Measurements from ENCODE around the gene DMRT1.

GRCh38 chr9:209233-209891 is 5.3 kb upstream of the DOCK8 start:
- PRO-cap, result no peak
- RAMPAGE, long total RNA, 4 experiments, result no peak in any of the 4 experiments

DNA sequence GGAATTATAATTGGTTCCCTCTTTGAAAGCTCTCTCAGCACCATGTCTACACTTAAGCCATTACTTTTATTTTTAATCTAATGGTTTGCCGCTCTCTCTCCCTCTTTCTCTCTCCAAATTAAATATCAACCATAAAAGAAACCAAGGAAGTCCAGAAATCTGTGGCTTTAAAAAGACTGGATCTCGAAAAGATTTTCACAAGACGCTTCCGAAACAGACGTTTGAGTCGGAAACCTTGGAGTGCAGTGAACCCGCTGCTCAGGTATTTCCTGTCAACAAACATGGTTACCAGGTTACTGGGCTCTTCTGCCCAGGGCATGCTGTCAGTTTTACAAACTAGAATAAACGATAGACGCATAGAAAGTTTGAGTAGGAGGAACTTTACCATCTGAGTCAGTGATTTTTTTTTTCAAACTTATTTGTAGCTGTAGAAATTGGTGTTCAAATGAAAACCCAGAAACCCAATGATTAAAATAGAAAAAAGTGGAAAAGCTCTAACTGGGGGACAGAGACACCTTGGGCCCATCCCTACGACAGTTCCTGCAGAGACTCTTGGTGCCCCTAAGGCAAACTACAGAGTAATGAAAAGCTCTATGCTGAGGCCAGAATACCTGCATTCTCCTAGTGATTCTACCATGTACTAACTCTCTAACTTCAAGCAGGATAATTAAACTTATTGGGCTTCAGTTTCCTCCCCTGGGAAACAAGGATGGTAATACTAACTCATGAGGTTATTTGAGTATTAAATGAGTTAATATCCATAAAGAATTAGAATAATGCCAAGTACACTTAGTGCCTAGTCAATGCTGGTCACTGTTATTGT is 90.0 kb downstream of the DOCK8 start:
- PRO-cap, result no peak
- RAMPAGE, long total RNA, 4 experiments, result no peak in any of the 4 experiments

- PRO-cap, result no peak
- RAMPAGE, long total RNA, 4 experiments, result no peak in any of the 4 experiments
Observed at GRCh38 chr9:468107-468643, 36.3 kb upstream of the KANK1 start.

DNA sequence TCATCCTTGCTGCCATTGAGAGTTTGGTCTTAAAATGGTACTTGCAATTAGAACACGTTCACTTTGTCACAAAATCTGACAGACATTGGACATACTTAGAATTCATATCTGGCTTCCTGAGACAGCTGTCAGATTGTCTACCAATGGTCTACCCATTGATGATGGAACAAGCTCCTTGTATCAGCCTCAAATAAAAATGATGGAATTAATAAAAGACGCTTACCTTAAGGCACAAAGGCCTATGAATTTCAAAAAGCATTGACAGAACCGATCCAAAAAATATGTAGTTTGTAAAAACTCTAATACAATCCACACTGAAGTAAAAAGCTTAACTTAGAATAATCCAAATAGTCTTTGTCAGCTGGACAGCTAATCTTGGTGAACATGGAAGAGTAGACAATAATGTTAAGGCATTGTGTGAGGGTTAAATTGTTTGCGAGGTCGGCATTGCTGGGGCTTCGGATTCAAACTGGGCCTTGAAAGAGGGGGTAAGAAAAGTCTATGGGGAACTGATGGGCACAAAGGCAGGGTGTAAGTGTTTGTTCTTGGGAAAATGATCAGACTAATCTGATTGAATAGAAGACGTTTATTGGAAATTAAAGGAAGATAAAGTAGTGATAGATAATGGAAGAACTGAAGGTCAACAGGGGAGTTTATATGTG is 80.9 kb downstream of the KANK1 start:
- PRO-cap, result no peak
- RAMPAGE, long total RNA, 4 experiments, result no peak in any of the 4 experiments

DNA sequence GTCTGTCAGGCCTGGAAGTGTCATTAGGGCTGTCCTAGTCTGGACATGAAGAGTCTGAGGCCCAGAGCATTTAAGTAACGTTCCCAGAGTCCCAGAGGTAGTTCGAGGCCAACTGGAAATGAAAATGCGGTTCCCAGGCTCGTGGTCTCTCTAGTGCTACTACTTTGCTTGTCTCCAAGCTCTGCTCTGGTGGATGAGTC is 148.6 kb downstream of the KANK1 start:
- PRO-cap, result no peak
- RAMPAGE, long total RNA, 4 experiments, result no peak in any of the 4 experiments

DNA sequence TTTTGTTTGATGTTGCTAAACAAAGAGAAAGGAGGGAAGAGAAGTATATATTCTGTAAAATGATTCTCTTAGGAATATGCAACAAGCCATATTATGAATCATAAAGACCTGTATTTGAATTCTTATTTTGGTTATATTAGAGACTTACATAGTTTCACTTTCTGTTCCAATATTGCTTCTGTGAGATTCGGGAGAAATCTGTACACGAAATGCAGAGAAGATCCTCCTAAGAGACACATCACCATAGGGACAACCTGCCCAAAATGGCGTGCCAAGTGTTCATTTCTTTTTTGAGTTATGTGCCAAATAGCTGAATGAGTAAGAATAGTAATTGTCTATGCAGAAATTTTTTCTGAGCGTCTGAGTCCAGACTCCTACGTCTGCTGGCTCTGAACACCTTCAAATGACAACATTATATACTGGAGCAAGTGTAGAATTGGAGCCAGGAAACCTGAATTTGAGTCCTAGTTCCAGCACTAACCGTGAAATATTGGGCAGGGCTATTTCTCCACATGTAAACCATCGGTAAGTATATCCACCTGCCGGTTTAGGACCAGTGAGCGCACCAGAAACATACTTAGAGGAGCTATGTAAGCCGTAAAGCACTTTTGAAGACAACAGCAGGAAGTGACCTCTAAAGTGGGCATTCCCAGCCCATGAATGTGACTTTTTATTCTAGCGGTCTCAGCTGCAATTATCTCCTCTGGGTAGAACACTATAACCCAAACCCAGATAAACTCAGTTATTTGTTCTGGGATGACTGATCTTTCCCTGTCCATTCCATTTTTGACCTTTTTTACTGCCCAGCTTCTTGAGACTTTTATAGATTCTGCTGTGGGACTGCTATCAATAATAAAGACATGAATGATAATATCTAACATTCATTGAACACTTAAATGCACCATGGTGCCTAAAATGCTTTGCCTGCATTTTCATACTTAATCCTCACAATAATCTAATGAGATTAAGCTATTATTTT is 163.8 kb upstream of the DMRT1 start:
- PRO-cap, result no peak
- RAMPAGE, long total RNA, 4 experiments, result no peak in any of the 4 experiments

GRCh38 chr9:692891-693950 is 148.3 kb upstream of the DMRT1 start:
- PRO-cap, result no peak
- RAMPAGE, long total RNA, 4 experiments, result start-site peak on the plus strand in 1 of 4 experiments, at chr9:693094-693689 at its widest, 19 reads per replicate

DNA sequence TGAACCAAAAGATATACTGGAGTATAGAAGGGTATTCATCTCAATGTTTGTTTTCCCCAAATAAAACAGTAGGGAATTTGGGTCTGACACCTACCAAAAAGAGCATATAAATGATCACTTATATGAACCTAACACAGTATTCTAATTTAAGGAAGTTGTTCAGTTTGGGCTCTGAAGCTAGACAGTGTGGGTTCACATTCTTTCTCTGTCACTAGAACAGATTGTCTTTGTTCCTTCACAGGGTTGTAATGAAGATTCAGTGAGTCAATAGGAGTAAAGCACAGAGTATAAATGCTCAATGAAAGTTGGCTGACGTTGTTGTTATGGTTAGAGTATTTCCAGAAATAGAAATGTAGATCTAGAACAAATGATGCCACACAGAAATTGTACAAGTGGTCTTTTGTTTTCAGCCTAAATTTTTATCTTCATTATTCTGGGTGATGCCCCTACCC is 125.5 kb upstream of the DMRT1 start:
- PRO-cap, result no peak
- RAMPAGE, long total RNA, 4 experiments, result no peak in any of the 4 experiments

- PRO-cap, result no peak
- RAMPAGE, long total RNA, 4 experiments, result no peak in any of the 4 experiments
Observed at GRCh38 chr9:841333-841917, at the start of gene DMRT1. TSS of gene DMRT1 (plus strand) at chr9:841697.

DNA sequence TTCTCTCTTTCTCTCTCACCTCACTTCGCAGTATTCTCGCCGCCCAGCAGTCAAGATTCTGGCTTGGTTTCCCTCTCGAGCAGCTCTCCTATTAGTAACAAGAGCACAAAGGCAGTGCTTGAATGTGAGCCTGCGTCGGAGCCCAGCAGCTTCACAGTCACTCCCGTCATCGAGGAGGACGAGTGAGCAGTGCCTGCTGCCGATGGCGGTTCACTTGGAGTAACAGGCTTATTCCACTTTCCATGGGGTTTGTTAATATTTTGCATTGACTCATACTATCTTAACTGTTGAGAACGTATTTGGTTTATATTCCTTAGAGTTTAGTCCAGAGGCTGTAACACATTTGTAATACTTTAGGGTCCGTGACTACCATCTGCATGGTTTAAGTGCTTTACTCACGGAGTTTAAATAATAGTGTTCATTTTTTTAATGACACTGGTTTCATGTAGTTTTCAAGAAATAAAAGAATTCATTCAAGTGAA is 8.5 kb upstream of the DMRT3 start:
- PRO-cap, result no peak
- RAMPAGE, long total RNA, 4 experiments, result no peak in any of the 4 experiments

- PRO-cap, result no peak
- RAMPAGE, long total RNA, 4 experiments, result no peak in any of the 4 experiments
Observed at GRCh38 chr9:2017951-2018103, 2.7 kb downstream of the SMARCA2 start.

- PRO-cap, result no peak
- RAMPAGE, long total RNA, 4 experiments, result no peak in any of the 4 experiments
Observed at GRCh38 chr9:2242669-2243414, 227.7 kb downstream of the SMARCA2 start.

DNA sequence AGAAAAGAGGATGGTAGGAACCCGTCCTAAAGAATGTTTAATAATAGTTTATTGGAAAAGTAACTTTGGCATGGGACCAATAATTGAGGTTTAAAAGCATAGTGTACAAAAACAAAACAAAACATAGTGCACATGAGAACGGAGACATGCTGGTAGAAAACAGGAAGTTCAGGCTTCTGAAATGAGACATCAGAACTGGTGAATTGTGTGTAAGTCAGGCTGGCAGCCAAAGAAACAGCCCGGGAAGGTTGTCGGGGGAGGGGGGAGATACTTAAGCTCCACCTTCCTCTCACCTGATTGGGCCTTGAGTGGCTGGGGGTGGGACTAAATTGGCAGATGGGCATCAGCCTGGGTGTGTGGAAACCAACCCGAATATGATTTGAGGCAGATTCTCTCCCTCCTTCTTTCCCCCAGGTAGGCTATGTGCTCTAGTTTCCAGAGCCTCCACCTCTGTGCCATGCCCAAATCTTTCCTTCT is 256.3 kb downstream of the SMARCA2 start:
- PRO-cap, result no peak
- RAMPAGE, long total RNA, 4 experiments, result no peak in any of the 4 experiments

DNA sequence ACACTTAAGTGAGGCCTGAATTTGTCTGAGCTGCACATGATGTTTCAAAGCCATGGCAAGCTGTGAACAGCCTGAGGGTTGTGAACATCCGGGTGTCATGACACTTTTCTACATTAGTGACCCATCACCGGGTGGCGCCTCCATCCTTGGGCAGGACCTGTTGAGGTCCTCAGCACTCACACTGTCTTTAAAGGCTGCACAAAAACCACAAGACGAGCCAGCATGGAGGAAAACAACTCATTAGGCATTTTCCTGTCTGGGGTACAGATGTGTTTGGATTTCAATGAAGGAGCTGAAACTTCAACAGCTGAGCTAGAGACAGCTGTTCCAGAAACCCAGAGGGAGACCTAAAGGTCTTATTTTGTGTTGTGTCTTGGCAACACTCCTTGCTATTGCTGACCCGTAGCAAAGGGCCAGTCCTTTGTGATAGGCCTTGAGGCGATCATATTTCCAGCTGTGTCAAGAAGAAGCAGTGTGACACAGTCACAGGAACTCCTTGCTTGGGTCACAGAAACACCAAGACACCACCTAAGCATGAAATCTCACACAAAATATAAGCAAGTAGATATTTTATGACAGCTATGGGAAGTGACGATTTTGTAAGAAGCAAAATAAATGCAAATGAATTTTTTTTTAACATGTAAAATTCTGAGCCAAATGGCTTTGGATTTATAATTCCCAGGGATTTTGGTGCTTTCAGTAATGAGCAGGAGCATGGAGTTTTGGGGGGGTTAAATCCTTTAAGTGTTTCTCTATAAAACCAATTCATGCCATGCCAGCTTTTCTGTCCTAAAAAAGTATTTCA is 151.7 kb upstream of the VLDLR start:
- PRO-cap, result no peak
- RAMPAGE, long total RNA, 4 experiments, result no peak in any of the 4 experiments

DNA sequence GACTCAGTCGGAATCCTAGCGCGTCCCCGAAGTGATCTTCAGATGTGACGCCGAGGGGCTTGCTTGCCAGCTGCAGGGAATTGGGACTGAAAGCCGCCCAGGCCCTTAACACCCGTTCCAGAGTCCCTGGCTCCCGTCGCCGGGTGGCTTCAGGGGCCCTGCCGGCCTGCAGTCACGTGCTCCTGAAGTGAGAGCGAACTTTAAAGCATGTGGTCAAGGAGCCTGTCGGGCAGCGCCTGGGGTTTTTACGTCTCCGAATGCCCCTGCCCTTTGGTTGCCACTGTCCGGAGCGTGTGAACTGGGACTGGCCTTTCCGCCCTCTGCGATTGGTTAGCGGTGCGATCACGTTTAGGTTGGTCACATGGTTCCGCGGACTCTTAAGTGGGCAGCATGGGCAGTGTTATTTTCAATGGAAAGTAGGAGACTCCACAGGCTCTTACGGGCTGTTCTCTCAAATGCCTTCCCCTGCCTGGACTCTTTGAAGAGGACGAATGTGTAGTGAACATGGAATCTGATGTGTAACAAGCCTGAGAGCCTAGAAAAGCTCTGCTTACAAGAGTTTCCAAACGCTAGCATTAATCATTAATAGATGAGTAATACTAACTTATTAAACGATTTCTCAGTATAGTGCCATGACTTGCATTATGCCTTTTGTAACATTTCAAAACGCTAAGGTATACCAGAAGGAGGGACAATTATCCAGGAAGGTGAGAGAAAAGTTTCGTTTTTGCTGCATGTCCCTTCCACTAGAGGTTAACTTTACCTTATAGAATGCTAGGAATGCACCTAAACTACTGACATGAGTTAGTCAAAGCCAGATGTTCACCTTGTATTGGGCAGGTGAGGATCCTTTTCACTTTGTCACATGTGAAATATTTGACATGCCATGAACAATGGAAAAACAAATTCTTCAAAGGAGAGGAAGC is 2.0 kb downstream of the VLDLR start:
- PRO-cap, result no peak
- RAMPAGE, long total RNA, 4 experiments, result no peak in any of the 4 experiments

GRCh38 chr9:2849895-2850452 is 6.1 kb upstream of the PUM3 start:
- PRO-cap, result no peak
- RAMPAGE, long total RNA, 4 experiments, result no peak in any of the 4 experiments

DNA sequence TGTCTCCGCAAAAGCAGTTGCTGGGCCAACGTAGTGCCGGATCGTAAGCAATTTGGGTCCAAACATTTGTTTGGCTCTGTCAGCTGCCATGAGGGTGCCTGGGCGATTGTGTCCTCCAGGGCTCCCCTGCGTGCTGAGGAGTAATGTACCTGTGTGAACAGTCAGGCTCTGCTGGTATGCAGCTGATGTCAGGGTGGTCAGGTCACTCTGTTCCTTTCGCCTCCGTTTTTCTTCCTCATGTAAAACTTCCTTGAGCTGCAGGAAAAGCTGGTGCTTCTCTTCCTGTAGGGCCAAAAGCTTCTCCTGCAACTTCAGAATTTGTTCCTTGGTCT is 32.0 kb upstream of the PUM3 start:
- PRO-cap, result no peak
- RAMPAGE, long total RNA, 4 experiments, result no peak in any of the 4 experiments

DNA sequence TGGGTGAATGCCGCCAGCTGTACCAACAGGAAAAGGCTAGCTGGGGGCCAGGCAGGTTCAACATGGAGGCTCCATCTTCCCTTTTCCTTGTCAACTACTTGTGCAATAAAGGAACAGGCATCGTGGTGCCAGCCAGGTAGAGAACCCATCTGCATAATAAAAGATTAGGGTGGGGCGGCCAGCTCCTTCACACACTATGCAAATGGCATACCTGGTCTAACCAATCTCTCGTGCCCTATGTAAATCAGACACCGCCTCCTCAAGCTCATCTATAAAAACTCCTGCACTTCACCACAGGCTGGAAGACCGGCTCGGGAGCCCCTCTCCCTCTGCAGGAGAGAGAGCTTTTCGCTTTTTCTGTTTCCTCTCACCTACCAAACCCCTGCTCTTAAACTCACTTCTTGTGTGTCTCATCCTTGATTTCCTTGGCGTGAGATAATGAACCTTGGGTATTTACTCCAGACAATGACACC is 244.3 kb upstream of the PUM3 start:
- PRO-cap, result no peak
- RAMPAGE, long total RNA, 4 experiments, result no peak in any of the 4 experiments

GRCh38 chr9:3517320-3518024 is 8.3 kb downstream of the RFX3 start:
- PRO-cap, result no peak
- RAMPAGE, long total RNA, 4 experiments, result no peak in any of the 4 experiments

GRCh38 chr9:3793806-3794624 is 268.2 kb upstream of the RFX3 start:
- PRO-cap, result no peak
- RAMPAGE, long total RNA, 4 experiments, result no peak in any of the 4 experiments

Measured in suprapubic skin (tissue), 4 donors.